Endothelial cell (in vitro differentiated cells): ENCODE measurements around a stretch of chr12.

GRCh38 chr12:108519445-108520182 is 4.5 kb downstream of the FICD start:
- PRO-cap: no peak

- PRO-cap: no peak
Measured at GRCh38 chr12:108616799-108617826, 16.6 kb downstream of the SELPLG start.

- PRO-cap: no peak
Measured at GRCh38 chr12:108641019-108641937, 7.6 kb upstream of the SELPLG start.

GRCh38 chr12:108645834-108646276 is 12.2 kb upstream of the SELPLG start:
- PRO-cap: no peak

DNA sequence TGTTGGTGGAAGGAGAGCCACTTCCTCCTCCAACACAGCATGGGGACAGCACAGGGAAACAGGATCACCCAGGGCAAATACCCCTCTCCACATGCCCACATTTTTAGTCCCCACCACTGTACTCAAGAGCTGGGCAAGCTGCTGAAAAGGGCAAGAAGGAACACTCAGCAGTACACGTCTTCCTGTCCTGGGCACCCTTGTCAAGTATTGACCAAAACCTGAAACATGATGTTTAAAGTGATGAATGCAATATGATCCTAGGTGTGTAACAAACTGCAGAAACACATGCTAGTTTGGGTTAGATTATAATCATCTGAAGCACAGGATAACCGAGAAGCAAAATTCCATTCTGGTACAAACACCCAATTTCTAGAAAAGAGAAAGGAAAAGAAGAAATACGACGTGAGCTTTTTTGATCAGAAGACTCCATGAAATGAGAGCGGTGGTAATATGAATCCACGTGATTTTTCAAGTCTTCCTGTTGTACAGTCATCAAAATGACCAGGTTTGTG is 12.6 kb upstream of the SELPLG start:
- PRO-cap: no peak

- PRO-cap: unidirectional peak, minus-strand start at chr12:108648482
Measured at GRCh38 chr12:108648193-108649152, 14.8 kb upstream of the SELPLG start.

DNA sequence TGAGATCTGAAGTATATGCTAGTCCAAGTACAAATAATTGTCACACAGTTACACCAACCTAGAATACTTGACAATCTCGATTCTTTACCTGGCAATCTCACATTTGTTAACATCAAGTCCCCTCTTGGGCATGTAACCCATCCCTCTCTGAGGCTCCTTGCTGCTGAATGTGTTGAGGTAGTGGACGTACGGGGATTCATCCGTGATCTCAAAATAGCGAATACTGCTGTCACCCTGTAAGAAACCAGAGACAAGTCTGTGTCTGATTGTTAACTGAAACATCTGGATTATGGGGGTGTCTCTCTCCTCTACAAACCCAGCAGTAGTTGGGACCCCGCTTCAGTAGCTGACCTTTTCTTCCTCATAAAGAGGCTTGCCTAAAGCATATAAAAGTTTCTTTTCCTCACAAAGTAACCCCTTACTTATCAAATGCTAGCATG is 18.5 kb upstream of the SELPLG start:
- PRO-cap: no peak

GRCh38 chr12:108678131-108678466 is 44.4 kb upstream of the SELPLG start:
- PRO-cap: no peak

DNA sequence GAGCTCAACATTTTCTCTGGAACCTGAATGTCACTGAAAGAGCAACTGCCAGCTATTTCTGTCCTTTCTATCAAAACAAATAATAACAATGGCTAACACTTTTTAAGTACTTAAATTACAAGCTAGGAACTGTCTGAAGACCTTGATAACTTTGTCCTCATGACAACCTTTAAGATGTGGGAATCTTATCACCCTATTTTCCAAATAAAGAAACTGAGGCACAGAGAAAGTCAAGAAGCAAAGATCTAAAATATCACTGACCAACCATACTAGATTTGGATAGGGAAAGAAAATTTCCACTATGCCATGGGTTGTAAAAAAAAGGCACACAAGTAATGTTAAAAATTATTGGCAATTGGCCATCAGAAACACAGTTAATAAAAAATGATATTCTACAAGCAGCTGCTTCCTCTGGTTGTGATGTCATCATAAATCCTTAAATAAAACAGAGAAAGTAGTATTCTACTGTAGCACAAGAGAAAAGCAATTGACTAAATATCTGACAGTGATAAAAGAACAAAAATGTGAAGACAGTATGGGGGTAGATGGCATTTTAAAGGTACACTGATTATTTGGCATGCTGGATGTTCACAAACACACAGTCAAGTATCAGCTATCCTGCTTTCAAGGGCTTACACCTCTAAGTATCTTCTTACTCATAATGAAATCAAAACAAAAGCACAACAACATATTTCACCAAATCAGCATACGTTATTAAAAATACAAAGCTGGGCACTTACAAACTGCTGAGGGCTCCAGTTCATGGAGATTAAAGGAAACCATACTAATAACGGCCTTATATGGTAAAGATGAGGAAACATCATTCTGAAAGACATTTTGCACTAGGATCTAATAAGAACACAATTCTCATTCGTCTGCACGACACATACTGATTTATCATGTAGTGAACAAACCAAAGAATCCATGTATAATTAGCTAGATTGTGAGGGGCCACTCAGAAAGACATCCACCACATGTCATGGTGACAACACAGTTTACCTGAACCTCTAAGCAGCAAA is 45.7 kb downstream of the CORO1C start:
- PRO-cap: no peak

DNA sequence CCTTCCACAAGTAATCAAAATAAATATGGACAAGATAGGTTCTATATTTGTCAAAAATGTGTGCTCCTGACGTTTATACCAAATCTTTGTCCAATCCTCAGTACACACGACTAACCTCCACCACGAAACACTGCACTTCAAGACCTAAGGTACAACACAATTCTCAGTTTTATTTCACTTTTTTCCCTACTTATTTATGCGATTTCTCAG is 2.0 kb downstream of the CORO1C start:
- PRO-cap: no peak

GRCh38 chr12:108806951-108807370 is 50.4 kb downstream of the SSH1 start:
- PRO-cap: no peak

DNA sequence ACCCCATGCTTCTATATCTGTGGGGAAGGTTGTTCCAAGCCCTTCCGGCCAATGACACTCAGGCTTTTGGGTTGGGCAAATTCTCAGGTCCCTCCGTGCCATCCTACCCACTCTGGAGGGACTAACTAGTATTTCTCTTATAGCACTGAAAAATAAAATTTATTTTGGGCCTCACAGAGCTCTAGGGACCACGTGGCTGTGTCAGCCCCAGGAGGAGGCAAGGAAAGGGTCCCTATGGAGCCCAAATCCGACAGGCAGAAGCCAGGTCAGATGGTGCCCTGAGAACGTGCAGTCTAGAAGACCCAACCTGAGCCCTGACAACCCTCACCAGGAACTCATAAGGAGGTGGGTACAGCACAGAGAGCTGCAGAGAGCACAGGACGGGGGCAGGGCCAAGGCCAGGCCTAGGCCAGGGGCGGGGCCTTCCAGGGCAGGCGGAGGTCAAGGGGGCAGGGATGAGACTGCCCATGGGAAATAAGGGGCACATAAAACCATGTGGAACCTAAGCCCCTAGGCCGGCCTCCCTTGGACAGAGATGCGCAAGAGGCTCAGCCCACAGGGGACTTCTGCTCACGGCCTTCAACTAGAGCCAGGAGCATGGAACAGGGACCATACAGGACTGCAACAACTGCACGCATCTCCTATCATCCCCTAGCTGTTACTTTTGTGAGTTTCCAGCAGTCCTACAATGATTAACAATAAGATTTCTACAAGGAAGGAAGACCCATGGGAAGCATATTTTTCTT is 45.1 kb downstream of the SSH1 start:
- PRO-cap: no peak

DNA sequence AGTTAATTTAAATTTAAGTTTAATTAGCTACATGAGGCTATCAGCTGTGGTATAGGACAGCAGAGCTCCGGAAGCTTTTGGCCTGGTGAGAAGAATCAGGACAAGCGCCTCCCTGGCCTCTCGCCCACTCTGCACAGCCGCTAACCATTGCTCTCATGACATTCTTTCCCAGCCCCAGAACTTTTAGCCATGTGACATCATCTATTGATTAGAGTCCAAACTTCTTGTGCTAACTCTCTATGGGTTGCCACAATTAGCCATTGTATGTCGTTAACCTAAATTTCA is 23.6 kb downstream of the SSH1 start:
- PRO-cap: no peak

GRCh38 chr12:109084450-109084854 is 8.8 kb downstream of the ALKBH2 start:
- PRO-cap: no peak

GRCh38 chr12:109113054-109113728 is 3.2 kb upstream of the ACACB start:
- PRO-cap: no peak

DNA sequence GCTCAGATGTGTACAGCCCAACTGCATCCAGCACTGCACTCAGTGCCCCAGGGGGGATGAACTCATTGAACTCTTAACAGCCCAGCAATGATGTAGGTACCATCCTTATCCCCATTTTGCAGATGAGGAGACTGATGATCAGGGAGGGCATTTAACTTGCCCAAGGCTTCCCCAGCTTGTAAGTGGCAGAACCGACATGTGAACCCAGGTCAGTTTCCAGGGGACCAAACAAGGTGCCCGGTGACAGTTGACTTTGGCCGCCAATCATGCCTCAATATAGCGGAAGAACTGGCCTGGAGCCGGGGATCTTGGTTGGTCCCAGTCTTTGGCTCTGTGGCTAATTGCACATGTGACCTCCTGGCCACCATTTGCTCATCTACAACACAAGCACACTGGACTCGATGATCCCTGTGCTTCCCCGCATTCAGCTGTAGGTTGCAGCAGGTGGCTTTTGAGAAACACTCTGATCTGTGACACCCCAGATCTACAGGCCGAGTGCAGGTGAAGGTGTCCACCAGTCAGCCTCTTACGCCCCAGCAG is 13.9 kb downstream of the ACACB start:
- PRO-cap: no peak

- PRO-cap: no peak
Measured at GRCh38 chr12:109131454-109132090, 15.2 kb downstream of the ACACB start.

DNA sequence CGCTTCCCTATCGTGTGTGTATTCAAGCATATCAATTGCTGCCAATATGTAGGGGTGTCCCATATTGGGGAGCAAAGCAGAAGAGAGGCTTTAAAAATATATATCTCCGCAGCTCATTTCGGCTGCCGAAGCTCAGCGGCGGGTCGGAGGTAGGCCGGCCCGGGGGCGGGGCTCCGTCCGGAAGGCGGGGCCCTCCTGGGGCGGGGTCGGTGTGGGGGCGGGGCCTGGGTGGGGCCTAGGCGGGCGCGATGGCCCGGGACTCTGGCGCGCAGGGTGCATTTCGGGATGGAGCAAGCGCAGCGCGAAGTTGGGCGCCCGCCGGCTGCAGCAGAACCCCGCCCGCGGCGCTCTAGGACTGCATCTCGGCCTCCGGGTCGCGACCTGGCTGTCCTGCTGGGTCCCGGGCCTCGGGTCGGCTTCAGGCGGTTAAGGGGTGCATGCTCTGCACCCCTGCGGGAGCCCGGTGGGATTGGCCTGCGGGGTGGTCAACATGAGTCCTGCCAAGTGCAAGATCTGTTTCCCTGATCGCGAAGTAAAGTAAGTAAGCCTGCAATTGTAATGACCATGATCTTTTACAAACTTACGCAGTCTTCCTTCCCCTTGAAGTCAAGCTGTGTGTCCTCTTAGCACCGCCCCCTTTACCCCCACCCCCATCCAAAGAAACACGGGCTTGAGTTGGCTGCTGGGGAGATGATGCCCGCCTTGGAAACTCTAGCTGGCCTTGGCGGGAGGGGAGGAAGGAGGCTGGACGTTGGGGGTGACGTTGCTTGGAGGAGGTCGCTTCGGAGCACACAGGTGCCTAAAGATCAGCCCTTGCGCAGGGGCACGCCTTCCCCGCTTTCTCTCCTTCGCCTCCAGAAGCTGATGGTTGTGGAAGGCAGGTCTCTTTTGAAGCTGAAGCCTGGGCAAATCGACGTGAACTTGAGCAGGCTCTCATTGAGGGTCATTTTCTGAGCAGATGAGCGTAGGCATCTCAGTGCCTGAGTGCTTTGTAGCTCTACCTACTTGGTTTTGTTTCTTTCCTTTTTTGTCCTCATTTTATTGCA is 38.3 kb downstream of the ACACB start:
- PRO-cap: bidirectional peak, plus-strand start at position 278 of the sequence, minus-strand start at position 153 of the sequence

- PRO-cap: unidirectional peak, plus-strand start at chr12:109244287
Measured at GRCh38 chr12:109243999-109244494, 65.0 kb downstream of the FOXN4 start.

DNA sequence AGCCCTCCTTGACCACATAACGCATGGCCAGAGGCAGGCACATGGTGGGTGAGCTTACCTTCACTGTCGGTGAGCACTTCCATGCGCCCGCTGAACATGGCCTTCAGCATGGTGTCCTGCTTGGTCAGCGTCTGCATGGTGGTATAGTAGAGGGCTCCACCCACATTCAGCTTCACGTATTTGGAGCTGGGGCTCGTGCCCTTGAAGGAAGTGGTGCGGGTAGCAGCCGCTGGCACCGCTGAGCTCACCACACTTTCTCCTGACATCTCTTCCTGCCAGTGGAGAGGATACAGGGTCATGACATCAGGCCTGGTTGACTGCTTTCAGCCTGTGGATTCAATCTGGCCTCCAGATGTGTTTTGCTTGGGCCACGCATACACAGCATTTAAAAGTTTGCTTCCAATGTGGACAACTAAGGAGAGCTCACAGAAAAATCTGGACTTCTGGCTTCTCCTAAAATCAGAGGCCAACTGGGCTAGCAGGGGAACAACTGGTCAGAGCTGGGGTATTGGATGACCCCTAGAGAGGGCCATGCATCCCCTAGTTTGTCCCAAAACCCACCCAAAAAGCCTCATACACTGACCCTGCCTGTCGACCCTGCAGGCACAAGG is 7.5 kb downstream of the KCTD10 start:
- PRO-cap: no peak